Glomerular endothelial cell (primary cell): ENCODE results near the genes LAMA3, TTC39C and PSMA8.

DNA sequence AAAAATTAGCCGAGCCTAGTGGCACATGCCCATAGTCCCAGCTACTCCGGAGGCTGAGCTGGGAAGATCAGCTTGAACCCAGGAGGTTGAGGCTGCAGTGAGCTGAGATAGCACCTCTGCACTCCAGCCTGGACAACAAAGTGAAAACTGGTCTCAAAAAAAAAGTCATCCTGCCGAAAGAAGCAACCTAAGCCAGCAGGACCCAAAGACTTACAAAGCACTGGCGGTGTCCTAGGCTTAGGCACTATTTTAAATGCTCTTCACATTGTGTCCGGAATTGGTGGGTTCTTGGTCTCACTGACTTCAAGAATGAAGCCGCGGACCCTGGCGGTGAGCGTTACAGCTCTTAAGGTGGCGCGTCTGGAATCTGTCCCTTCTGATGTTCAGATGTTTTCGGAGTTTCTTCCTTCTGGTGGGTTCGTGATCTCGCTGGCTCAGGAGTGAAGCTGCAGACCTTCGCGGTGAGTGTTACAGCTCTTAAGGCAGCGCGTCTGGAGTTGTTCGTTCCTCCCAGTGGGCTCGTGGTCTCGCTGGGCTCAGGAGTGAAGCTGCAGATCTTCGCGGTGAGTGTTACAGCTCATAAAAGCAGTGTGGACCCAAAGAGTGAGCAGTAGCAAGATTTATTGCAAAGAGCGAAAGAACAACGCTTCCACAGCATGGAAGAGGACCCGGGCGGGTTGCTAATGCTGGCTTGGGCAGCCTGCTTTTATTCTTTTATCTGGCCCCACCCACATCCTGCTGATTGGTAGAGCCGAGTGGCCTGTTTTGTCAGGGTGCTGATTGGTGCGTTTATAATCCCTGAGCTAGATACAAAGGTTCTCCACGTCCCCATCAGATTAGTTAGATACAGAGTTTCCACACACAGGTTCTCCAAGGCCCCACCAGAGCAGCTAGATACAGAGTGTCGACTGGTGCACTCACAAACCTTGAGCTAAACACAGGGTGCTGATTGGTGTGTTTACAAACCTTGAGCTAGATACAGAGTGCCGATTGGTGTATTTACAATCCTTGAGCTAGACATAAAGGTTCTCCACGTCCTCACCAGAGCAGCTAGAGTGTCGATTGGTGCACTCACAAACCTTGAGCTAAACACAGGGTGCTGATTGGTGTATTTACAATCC is 9.7 kb downstream of the NPC1 start:
- RAMPAGE, long total RNA = no peak

GRCh38 chr18:23617586-23618027 is 31.3 kb upstream of the NPC1 start:
- RAMPAGE, long total RNA = no peak

DNA sequence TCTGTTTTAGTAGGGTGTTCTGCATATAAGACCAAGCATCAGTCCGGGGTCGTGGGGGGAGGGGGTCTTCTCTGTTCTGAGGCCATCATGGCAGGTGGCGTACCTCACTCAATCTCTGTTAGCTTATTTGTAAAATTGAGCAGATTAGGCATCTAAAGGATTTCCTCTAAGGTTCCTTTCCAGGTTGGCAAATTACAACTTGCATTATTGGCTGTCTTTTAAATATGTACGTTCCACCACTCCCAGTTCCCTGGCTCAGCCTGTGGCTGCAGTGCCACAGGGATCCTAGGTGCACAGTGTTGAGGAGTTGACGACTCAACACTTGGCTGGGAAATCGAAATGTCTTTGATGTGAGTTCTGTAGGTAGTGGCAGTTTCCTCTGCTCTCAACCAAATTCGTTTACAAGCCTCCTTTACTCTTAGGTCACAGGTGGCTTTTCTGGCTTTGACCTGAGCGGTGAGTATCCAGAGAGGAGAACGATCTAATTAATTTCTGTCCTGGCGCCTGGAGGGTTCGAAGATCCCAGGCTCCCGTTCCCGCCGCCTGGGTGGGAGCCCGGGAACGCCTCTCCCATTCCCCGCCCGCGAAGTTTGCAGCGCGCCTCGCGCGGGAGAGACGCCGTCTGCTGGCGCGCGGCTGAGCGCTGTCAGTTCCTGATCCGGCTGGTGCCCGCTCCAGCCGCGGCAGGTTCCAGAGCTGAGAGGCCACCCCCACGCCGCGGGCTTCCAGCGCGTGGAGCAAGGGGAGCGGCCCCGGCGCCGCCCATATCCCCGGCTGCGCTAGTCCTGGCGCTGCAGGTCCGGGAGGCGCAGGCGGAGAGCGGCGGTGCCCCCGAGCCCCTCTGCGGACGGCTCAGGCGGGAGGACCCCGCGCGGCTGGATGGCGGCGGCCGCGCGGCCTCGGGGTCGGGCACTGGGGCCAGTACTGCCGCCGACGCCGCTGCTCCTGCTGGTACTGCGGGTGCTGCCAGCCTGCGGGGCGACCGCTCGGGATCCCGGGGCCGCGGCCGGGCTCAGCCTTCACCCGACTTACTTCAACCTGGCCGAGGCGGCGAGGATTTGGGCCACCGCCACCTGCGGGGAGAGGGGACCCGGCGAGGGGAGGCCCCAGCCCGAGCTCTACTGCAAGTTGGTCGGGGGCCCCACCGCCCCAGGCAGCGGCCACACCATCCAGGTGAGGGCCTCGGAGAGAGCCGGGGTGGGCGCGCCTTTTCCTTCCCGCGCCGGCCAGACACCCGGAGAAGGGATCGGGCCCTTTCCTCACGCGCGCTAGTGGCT is at the start of gene LAMA3:
Gene LAMA3, plus strand, starts transcription at position 649 of the 1,277 bp plus-strand sequence.
- RAMPAGE, long total RNA = no peak

DNA sequence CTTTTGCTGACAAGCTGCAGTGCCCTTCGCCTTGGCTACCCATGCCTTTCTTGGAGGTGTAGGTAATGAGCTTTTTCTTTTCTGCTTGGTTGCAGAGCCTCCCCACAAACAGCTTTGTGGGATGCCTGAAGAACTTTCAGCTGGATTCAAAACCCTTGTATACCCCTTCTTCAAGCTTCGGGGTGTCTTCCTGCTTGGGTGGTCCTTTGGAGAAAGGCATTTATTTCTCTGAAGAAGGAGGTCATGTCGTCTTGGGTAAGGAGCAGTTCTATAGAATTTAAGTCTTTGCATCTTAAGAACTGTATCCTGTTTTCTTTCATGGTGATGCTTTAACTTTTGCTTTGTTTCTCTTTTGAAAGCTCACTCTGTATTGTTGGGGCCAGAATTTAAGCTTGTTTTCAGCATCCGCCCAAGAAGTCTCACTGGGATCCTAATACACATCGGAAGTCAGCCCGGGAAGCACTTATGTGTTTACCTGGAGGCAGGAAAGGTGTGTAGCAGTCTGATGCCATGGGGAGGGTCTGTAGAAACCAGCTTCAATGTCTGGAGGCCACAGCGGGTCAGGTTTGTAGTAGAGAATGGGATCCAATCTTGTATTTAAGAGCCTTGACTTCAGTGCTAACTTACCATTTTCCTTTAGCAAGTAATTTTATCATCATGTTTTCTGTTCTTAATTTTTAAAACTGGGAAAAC is 64.7 kb upstream of the TTC39C start:
- RAMPAGE, long total RNA = no peak

GRCh38 chr18:23958042-23958595 is 56.4 kb upstream of the TTC39C start:
- RAMPAGE, long total RNA = no peak

DNA sequence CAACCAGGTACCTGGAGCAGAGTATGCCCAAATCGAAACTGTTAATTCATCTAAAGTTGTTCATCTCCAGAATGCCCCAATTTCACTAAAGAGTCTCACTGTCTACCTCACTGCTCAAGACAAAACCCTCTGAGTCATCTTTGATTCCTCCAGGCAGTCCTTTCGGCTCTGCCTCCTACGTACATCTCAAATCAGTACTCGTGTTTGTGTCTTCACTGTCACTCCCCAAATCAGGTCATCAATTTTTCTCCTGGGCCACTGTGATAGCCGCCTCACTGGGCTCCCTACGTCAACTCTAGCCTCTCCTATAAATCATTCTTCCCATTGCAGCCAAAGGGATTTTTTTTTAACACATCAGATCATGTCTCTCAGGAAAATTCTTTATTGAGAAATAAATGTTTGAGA is 42.1 kb upstream of the TTC39C start:
- RAMPAGE, long total RNA = no peak

DNA sequence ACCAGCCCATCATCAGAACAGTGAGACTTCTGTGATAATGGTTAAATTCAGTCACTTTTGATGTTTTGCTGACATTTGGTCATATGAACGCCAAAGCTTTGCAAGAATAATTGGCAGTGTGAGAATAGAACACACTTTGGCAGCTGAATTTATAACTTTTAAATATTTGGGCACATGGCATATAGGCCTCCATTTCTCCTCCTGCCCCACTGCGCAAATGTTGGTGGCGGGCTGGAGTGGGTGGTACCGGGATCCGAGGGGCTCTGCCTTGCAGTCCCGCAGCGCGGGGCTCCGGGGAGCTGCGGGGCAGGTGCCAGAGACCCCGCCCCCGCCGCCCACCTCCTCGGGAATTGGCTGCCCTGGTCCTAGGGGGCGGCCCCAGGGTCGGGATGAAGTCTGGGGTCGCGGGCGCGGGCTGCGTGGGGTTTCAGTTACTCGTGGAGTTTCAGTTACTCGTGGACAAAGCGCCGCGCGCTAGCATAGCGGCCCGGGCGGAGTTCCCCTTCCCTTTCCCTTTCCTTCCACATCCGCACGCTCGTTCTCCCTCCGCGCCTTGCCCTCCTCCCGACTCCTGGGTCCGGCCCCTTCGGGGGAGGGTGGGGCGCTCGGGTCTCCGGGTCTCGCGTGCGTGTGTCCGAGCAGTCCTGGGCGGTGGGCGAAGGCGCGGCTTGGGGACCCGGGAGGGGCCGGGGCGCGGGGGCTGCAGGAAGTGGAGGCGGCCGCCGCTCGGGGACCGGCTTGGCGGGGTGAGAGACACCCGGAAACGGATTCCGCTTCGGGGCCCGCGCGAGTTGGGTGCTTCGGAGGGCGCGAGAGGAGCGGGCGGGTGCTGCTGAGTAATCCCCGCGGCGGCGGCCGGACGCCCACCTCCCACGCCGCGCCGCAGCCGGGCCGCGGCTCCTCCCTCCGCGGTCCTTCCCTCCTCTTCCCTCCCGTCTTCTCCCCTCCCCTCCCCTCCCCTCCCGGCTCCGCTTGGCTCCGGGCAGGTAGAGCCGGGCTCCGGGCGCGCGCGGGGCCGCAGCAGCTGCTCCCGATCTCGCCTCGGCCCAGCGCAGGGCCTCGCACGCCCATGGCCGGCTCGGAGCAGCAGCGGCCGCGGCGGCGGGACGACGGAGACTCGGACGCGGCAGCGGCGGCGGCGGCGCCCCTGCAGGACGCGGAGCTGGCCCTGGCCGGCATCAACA is at the start of gene TTC39C:
Gene TTC39C, plus strand, starts transcription at position 952 of the 1,184 bp plus-strand sequence.
- RAMPAGE, long total RNA = no peak

DNA sequence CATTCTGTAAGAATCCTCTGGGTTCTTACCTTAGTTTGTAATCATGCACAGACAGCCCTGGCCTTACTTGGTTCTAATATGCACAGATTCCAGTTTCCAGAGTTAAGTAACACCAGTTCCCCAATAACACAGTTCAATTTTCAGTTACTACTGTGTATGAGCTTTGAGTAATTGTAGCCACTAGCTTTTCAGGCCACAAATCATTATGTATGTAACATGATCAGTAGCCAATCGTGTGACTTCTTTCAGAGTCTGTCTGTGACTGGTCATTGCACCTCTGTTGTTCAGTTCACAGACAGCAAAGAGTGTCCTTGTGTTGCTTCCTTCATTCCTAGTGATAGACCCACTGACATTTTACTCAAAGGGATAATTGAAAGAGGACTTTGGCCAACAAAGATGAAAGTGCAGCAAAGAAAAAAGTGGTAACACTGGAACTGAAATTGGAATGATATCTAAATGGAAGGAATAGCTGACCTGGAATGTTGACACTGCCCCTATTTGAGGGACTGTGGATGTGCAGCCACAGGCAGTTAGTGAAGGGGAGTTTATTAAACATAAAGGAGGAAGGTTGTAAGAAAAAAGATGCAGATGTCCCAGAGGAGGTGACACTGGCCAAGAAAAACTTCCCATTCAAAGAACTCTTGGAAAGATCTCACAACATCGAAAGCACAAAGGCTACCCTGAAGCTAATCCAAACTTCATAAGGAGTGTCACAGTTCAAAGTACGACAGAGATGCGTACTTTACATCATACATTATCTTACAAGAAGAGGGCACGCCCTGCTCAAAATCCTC is 19.2 kb downstream of the TTC39C start:
- RAMPAGE, long total RNA = no peak

- RAMPAGE, long total RNA = no peak
These were observed 60.8 kb downstream of the CABYR start for GRCh38 chr18:24199567-24200072.

GRCh38 chr18:24359910-24360146 is 37.8 kb downstream of the OSBPL1A start:
- RAMPAGE, long total RNA = no peak

DNA sequence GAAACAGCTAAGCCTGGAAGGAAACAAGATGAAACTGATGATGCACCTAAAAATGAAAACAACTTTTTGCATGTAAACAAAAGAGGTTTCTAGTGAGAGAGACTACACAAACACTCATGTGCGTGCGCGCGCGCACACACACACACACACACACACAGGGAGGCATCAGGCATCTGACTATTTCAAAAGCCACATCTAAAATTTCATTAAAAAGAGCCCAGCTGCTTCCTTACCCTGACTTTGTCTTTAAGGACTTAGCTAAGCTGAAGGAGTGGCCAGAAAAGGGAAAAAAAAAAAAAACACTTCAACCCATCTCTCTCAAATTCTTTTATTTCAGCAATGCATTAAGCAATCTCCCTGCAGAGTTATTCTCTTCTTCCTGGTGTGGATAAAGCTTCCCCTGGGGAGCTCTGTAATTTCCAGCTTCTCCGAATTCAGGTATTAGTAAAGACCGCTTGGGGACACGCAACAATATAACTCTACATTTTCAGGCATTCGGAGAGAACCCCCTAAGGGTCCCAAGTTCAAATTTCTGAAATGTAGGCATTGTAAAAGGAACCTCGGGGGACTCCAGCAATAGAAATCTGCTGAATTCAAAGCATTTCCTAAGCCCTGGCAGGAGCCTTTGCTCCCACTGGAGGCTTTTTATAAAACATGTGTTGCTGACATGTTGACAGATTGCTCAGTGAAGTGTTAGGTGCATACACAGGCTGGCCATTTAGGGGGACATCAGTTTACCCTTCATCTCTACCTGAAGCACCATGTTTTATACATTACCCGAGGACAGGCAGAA is 67.0 kb downstream of the ZNF521 start:
- RAMPAGE, long total RNA = no peak

DNA sequence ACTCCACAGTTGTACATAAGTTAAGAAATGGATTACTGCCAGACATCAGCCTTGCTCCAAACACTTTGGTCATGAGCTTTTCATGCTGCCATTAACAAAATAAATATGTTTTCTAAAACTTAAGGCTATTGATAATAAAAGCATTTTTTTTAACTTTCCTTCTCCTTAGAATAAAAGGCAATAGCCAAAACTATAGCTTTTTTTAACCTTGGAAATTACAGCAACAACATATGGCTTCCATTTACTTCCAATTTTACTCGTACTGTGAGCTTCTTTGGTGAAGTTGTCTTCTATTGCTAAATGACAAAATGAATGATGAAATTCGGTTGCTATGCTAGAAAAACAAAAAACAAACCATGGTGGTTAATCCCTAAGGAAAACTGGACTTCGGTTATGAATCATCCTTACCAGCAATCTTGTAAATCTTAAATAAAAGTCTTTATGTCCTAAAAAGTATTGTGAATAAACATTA is 63.1 kb downstream of the ZNF521 start:
- RAMPAGE, long total RNA = no peak

GRCh38 chr18:25298936-25299516 is 52.9 kb downstream of the ZNF521 start:
- RAMPAGE, long total RNA = no peak

GRCh38 chr18:25503519-25504060 is 151.6 kb upstream of the ZNF521 start:
- RAMPAGE, long total RNA = no peak

DNA sequence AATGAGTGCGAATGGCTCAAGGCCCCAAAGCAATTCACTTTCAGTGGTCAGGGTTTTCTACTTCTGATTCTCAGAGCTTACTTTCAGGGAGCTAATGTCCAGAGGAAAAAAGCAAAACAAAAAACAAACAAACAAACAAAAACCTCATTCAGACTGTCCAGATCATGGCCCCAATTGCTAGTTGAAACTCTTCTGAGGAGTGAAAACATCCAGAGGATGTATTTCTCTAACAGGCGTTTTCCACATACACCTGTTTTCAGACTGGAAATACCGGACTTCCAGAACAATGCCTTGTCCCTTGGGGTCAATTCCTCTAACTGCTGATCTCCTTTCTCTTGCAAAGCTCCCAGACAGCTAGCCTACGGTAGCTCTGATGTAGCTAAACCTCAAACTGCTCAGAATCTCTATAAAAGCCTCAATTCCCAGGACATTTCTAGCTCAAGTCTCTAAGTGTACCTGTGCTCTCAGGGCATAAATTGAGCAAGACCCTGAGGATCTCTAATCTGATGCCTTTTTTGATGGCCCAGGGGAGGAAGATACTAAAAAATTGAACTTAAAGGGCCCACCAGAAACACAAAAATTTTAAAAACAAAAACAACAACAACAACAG is 323.5 kb upstream of the ZNF521 start:
- RAMPAGE, long total RNA = no peak

- RAMPAGE, long total RNA = no peak
These were observed at the start of gene PSMA8 for GRCh38 chr18:26133439-26134143. Gene PSMA8 (plus strand): TSS chr18:26133869.

DNA sequence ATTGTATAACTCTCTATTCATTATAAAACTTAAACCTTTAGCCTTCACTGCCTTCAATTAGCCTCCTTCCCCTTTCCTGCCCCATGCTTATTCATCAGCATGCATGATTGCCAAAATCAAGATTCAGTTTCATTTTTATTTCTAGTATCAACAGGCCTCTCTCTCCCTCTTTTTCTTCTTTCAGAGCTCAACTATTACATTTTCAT is 113.1 kb downstream of the AQP4 start:
- RAMPAGE, long total RNA = no peak

- RAMPAGE, long total RNA = no peak
These were observed 113.1 kb upstream of the AQP4 start for GRCh38 chr18:26978571-26979003.

- RAMPAGE, long total RNA = no peak
These were observed 8.3 kb downstream of the CDH2 start for GRCh38 chr18:28168730-28168929.

- RAMPAGE, long total RNA = no peak
These were observed 677.9 kb upstream of the CDH2 start for GRCh38 chr18:28854833-28855309.